Hematopoietic multipotent progenitor cell (in vitro differentiated cells): ENCODE measurements around a stretch of chr3.

- CAGE, long polyA plus RNA, result no peak
These were observed 1.6 kb downstream of the PAK2 start for GRCh38 chr3:196741335-196741677.

DNA sequence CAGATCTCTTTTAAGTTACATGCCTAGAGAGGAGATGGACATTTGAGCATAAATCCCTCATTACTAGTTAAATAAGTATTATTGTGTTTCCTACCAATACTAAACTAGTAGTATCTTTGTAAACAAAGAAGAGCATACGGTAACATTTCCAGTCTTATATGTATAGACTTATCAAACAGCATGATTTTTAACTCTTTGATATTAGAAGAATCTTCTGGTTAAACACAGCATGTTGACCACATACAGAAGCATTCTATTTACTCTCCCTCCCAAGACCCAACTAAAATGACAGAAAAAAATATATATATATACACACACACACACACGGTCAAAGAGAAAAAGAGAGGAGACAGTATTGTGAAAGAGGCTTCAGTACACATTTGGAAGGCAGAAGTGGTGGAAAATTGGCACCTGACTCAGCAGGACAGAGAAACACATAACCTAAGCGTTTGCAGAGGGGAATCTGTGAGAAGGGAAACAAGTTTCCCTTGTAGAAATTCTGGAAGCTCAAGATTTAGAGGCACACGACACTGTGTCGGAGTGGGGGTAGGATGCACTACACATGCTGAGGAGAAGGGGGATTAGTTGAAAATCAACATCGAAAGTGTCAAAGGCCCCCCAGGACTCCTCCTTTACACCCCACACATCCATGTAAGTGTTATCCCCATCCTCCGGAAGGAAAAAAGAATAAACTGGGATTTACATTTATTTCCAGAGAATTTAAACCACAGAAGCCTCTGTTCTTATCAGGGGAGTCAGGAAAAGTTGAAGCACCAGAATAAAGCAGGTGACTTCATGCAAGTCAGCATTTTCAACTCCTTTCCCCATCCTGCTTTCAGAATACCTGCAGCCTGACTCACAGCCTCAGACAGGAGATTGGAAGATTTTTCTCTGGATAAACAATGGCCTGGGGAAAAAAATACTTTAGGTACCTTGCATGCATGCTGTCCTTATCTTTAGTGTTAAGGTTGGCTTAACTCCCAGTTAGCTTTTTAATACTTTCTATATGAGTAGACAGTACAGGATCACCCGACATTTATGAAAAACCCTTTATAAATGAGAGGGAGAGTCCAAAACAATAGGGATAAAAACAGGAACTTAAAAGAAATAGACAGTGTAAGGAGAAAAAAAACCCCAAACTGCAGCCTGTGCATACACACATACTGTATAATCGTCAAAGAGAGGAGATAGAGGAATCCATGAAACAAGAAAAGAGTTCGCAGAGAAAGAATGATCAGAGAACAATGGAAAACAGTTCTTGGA, 53.3 kb downstream of the PAK2 start:
- CAGE, long polyA plus RNA, result no peak

GRCh38 chr3:196832069-196832552, 35.6 kb upstream of the SENP5 start:
- CAGE, long polyA plus RNA, result no peak

- CAGE, long polyA plus RNA, result no peak
These were observed 36.1 kb downstream of the NCBP2 start for GRCh38 chr3:196906309-196906540.

DNA sequence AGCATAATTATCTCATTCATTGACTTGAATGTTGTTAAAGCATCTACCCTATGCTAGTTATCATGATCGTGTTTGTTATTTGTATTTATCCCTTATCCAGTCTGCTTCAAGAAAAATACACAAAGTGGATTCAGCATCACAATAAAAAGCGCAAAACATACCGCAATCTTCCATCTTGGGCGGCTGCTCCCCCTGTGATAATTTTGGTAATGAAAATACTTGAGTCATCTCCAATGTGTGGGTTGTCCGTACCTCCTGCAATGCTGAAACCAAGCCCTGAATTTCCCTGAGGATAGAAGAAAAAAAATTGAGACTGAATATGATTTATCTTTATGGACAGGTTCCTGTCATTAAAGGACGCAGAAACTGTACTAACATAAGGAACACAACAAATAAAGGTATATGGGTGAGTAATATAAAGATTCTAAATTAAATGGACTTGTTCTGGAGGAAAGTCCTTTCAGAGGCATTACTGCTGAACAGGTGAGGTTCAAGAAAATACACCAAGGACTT, 110.4 kb upstream of the MELTF start:
- CAGE, long polyA plus RNA, result no peak

DNA sequence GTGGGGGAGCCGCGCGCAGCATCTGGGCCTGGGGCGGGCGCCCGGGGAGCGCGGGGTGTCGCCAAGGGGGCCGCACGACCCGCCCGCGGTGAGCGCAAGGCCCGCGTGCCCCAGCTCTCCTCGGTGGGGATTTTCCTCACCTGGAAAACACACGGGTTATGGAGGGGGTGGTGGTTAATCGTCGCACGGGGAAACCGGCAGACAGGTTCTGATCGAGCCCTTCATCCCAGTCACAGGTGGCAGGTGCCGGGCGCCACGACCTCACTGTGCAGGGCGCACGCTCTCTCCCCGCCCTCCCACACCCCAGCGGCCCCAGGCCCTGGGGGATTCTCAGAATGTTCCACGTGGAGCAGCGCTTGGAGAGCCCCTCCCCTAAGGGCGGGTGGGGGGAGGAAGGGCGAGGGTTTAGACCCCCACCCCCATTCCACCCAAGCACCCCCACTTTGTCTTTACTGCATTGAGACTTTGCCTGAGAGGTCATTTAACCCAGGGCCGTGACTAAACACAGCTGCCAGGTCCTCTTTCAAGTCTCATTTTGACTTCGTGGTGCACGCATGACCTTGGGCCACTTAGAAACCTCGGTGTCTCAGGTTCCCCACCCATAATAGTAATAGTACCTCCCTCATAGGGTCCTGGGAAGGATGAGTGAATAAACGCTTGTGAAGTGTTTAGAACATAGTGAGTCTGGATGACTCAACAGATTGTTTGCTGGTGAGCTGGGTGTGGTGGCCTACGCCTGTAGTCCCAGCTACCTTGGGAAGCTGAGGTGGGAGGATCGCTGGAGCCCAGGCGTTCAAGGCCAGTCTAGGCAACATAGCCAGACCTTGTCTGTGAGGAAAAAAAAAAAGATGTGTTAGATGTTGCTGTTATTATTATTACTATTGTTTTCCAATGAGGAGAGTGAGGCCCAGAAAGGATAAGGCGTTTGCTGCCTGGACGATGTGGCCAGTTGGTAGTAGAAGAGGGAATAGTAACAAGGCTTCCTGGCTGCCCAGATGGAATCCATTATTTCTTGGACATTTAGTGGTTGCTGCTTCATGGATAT, 56.5 kb downstream of the BDH1 start:
- CAGE, long polyA plus RNA, result no peak

GRCh38 chr3:197514587-197515067, 41.1 kb downstream of the BDH1 start:
- CAGE, long polyA plus RNA, result no peak

DNA sequence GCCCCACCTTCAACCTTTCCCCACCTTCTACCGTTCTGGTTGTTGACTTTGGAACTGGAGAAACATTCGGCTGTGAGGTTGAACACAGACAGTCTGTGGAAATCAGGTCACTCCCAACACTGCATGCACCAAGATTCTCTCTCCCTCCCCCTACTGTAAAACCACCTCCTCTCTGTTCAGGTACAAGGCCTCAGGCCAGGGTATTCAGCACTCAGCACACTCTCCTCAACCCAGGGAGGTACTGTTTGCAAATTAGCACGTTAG, 4.0 kb upstream of the BDH1 start:
- CAGE, long polyA plus RNA, result no peak

DNA sequence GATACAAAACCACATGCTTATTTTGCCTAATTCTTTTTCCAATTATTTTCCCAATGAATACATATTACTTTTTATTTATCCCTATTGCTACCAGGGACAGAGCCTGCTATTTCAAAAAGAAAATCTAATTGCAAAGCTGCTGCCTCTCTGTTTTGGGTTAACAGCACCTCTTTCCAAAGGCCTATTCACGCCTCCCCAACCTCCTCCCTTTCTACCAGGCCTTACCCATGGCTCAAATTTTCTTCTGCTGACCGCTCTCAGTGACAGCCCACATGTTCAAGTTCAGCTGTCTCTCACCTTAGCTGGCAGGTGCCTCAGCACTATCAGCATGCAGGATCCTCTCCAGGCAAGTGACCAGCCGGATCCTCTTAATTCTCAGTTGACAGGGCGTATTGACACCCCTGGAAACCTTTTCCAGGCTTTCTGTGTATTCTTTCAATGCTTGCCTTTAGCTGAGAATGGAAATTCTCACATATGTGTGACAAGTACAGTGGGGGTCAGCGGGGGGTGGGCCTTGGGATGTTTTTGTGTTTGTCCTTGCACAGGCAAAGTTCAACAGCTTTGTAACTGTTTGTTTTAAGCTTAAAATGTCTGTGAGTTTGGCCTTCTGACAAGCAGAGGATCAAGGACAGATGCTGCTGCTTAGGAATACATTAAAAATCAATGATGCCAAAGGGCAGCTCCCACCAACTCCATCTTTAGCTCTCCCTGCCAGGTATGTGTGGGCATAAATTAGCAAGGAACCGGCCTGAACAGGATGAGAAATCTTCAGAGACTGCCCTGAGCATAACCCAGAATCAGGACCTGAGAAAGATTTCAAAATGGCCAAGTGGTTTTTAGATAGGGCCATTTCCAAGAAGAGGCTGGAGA, 17.4 kb upstream of the BDH1 start:
- CAGE, long polyA plus RNA, result no peak

DNA sequence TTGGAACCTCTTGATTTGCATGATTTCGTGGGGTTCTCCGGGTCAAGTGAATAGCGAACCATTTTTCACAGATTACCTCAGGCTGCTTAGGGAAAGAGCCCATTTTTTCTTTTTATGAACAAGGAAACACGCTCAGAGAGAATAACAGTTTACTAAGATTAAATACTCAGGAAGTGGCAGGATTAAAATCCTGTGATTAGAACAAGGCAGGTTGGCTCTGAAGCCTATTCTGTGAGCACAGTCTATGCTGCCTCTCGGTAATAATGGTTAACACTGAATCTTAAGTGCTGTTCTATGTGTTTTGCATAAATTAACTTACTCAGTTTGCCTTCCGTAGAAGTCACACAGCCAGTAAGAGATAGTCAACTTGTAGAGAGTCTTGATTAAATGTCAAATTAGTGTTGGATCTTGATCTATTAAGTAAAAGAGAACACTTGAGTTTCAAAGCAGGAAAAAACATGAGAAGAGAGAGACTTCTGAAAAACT, 59.9 kb downstream of the LRCH3 start:
- CAGE, long polyA plus RNA, result no peak

- CAGE, long polyA plus RNA, result no peak
These were observed 37.0 kb upstream of the RPL35A start for GRCh38 chr3:197912455-197913875.

DNA sequence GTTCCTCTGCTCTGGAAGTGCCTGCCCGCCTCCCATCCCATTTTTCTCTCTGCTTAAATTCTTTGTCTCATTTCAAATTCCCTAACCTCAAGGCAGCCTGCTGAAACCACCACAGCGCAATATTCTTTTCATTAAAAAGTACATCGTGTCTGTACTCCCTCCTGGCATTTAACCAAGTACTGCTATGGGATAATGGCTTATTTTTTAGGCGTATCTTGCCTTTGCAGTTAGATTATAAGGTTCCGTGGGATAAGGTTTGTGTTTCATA, 906 bp downstream of the LMLN start:
- CAGE, long polyA plus RNA, result no peak